ENCODE results near the genes CDC6, KRT26 and KRT28.

GRCh38 chr17:40286985-40288031 lies at the start of gene CDC6:
Gene CDC6 (plus strand): TSS chr17:40287879.
- PRO-cap, result bidirectional peak, plus-strand start at chr17:40287879, minus-strand start at chr17:40287577

DNA sequence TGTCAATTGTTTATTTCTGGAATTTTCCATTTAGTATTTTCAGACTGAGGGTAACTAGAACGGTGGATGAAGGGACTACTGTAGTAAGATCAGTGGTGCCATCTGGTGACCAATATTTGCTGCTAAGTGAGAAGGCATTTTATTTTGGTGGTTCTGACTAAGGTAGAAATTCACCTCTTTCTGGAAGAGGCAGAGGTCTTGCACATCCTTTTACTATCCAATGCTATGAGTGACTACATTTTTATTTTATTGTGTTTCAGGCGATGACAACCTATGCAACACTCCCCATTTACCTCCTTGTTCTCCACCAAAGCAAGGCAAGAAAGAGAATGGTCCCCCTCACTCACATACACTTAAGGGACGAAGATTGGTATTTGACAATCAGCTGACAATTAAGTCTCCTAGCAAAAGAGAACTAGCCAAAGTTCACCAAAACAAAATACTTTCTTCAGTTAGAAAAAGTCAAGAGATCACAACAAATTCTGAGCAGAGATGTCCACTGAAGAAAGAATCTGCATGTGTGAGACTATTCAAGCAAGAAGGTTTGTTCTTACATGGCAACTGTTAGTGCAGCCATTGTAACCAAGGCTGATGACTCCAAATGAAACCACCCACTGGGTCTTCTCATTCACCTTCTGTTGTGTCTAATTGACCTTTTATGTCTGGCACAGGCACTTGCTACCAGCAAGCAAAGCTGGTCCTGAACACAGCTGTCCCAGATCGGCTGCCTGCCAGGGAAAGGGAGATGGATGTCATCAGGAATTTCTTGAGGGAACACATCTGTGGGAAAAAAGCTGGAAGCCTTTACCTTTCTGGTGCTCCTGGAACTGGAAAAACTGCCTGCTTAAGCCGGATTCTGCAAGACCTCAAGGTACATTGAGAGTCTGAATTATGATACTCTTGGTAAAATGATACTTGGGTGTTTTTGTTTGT lies 3.4 kb downstream of the CDC6 start:
- PRO-cap, result no peak

GRCh38 chr17:40331759-40332493 lies 22.9 kb downstream of the RARA start:
- PRO-cap, result no peak

DNA sequence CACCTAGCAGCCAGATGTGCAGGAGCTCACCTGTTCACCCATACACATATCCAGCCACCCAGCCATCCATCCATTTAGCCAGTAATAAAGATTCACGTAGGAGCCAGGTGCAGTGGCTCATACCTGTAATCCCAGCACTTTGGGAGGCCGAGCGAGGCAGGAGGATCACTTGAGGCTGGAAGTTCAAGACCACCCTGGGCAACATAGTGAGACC lies 11.9 kb downstream of the GJD3 start:
- PRO-cap, result no peak

- PRO-cap, result unidirectional peak, plus-strand start at chr17:40442600
Observed at GRCh38 chr17:40442377-40442677, 923 bp upstream of the IGFBP4 start.

GRCh38 chr17:40450061-40450693 lies 6.9 kb downstream of the IGFBP4 start:
- PRO-cap, result no peak

DNA sequence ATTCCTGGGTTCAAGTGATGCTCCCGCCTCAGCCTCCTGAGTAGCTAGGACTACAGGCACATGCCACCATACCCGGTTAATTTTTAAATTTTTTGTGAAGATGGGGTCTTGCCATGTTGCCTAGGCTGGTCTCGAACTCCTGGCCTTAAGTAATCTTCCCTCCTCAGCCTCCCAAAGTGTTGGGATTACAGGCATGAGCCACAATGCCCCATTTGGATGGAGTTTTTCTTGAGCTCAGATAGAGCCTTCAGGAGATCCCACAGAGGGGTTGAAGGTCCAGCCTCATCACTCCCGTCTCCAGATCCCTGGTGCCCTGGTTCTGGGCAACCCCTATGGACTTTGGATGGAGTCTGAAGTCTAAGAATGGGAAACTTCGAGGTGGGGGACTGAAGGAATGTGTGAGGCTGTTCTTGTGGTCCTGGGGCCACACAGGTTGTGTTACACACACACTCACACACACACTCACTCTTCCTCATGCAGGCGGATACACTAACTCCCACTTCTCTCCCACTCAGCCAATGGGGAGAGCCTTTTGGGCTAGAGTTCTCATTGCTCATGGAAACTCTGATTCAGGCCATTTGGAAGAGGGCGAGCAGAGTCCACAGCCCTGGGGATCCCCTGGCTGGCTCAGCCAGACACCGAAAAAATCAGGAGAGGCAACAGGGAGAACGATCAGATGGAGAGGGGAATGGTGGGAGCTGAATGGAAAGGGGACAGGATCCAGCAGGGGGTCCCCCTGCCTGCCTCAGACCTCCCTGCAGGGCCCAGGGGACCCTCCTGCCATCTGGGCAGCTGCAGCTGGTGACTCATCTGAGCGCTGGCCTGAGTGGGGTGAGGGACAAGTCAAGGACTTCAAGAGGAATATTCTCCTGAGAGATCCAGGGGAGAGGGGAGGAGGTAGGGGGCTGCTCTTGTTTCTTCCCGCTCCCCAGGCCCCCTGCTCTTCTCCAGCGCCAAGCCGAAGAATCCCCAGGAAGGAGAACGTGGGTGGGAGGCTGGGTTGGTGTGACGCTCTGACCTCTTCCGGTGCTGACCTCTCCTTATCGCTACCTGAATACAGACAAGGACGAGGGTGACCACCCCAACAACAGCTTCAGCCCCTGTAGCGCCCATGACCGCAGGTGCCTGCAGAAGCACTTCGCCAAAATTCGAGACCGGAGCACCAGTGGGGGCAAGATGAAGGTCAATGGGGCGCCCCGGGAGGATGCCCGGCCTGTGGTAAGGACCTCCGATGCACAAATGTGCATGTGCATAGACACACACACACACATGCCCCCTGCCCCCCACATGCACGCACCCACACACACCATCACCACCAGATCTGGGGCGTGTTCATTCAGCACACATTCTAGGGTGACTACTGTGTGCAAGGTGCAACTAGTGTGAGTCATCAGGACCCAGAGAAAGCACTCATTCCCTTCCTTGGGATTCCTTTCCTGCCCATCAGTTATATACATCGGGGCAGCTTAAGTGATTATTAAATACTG lies 9.2 kb downstream of the IGFBP4 start:
- PRO-cap, result bidirectional peak, plus-strand start at position 578 of the sequence, minus-strand start at position 507 of the sequence

- PRO-cap, result no peak
Observed at GRCh38 chr17:40453667-40454760, 10.8 kb downstream of the IGFBP4 start.

DNA sequence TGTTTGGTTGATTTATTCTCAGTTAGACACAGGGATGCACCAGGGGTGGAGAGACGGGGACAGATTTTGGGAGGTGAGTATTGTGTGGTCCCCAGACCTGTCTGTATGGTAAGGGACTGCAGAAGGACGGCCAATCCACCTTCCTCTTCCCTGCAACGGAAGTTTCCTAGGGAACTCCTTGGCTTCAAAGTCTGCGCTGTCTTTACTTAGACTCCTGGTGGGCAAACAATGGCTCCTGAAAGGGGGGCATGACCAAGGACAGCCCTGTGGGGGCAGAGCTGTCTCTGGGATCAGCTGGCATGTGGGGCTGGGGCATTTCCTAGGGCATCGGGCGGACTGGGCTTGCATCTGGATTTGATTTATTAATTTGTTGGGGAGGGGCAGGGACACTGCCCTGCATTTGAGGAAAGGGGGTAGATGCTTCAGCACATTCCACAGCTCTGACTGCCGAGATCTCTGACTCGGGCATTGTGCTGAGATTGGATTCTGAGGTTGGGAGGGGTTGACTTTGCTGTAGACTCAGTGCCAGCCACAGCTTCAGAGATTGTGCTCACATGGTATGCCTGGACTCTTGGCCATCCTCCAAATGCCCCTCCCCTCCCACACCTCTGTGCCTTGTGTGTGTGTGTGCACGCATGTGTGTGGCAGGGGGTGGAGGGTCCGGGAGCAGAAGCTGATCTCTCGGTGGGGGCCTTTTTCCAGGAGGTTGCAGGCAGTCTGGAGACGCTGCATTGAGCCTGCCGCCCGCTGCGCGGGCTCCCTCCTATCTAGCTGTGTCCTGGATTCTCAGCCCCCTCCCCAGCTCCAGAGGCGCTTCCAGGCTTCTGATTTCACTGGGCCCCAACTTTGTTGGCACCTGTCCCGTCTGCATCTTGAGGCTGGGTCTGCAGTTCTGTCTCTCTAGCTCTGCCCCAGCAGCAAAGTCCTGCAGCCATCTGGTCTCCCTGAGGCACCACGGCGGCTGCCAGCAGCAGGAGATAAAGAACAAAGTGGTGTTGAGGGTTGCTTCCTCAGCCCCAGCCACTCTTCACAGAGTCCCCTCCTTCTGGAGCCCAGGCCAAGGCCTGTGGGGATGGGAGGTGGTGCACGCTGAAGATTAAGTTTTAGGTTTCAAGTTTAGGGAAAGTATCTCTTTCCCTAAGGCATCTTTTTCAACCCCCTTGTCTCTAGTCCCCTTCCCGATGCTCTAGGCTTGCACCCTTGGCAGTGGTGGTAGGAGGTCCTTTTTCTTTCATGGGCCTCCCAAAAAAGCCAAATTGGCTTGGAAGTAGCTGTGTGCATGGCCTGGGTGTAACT lies 14.9 kb downstream of the IGFBP4 start:
- PRO-cap, result no peak

DNA sequence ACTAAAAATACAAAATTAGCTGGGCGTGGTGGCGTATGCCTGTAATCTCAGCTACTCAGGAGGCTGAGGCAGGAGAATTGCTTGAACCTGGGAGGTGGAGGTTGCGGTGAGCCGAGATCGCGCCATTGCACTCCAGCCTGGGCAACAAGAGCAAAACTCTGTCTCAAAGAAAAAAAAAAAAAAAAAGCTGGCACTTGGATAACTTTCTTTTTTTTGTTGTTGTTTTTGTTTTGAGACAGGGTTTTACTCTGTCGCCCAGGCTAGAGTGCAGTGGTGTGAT lies 22.1 kb downstream of the IGFBP4 start:
- PRO-cap, result no peak

GRCh38 chr17:40521372-40522033 lies 20.1 kb upstream of the TNS4 start:
- PRO-cap, result no peak

DNA sequence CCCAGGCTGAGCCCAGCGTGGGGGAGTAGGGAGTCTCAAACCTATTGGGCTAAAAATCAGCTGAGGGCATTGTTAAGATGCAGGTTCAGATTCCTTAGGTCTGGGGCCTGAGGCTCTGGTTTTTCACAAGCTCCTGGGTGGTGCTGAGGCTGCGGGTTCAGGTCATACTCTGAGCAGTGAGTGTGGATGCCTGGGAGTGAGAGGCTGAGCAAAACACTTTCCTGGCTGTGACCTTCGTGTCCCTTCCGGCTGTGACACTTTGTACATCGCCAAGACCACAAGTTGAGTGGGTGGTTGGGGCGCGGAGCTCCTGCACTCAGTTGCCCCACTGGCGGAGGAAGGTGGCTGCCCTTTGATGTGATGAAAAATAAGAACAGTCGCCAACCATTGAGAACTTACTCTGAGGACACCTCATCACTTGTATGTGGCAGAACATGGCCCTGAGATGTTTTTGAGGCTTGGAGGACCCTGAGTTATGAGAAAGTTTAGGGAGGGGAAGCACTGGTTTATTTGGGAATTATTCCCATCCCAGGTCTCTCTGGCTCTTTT lies 24.8 kb downstream of the CCR7 start:
- PRO-cap, result no peak

GRCh38 chr17:40542584-40543391 lies 22.5 kb downstream of the CCR7 start:
- PRO-cap, result bidirectional peak, plus-strand start at chr17:40542921, minus-strand start at chr17:40542774

DNA sequence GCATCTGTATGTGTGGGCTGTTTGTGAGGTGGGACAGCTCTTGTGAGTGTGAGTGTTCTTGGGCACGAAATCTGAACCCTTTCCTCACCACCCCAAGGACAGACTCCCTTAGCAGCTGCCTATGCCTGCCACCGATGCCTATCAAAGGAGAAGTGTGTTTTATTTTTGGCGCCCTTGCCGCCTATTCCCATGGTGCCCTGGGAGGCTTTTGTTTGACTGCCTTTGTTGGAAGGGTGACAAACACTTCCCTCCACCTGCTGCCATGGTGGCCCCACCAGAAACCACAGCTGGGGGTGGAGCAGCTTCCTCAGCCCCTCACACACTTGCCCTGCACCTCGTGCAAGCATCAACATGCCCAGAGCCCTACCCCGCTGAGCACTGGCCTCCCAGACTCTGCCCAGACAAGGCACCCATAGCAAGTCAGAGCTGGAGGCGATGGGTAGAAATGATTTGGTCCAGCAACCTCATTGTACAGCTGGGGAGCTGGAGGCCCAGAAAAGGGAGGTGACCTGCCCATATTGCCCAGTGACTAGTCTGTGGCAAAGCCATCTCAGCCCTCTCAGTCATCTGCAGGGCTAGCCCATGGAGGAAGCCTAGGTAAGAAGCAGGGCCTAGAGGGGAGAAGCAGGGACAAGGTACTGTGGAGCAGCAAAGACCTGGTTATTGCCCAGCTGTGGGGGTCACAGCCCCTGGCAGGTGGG lies 17.8 kb downstream of the CCR7 start:
- PRO-cap, result no peak

GRCh38 chr17:40550636-40551081 lies 14.6 kb downstream of the CCR7 start:
- PRO-cap, result bidirectional peak, plus-strand start at chr17:40550901, minus-strand start at chr17:40550751

DNA sequence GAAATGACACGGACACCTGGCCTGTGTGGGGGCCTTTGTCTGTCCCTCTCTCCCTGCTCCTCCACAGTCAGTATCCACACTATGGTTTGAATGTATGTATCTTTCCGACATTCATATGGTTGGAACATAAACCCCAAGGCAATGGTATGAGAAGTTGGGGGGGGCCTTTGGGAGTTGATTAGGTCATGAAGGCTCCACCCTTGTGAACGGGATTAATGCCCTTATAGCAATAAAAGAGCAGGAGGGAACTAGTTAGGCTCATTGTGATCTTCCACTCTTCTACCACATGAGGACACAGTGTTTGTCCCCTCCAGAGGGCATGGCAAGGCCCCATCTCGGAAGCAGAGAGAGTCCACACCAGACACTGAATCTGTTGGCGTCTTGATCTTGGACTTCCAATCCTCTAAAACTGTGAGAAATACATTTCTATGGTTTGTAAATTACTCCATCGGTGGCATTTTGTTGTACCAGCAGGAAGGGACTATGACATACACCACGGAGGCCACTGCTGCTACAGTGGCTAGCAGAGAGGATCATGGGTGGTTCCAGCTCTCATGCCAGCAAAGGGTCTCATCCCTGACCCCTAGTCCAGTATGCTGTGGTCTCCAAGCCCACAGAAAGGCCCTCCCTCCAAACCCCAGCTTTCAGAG lies 12.4 kb downstream of the CCR7 start:
- PRO-cap, result no peak

- PRO-cap, result no peak
Observed at GRCh38 chr17:40601445-40601914, 36.2 kb upstream of the CCR7 start.

- PRO-cap, result no peak
Observed at GRCh38 chr17:40772007-40772262, at the start of gene KRT26. Gene KRT26 (minus strand): TSS chr17:40772201.

DNA sequence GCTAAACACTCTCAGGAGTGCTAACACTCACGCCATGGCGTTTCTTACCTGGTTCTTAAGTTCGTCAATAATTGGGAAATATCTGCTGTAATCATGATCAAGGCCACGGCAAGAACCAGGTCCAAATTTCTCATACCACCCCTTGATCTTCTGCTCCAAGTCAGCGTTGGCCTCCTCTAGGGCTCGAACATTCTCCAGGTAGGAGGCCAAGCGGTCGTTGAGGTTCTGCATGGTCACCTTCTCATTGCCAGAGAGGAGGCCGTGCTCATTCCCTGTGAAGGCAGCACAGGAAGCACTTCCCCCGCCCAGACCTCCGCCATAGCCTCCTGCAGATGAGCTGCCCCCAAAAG lies 373 bp downstream of the KRT27 start:
- PRO-cap, result no peak

- PRO-cap, result no peak
Observed at GRCh38 chr17:40799729-40800028, at the start of gene KRT28. Gene KRT28 (minus strand): TSS chr17:40799959.

All from right common carotid artery plus branches (tissue), 1 donor.